Neutrophil (primary cell): ENCODE results near the genes ODF3B, KLHDC7B and RABL2B.

DNA sequence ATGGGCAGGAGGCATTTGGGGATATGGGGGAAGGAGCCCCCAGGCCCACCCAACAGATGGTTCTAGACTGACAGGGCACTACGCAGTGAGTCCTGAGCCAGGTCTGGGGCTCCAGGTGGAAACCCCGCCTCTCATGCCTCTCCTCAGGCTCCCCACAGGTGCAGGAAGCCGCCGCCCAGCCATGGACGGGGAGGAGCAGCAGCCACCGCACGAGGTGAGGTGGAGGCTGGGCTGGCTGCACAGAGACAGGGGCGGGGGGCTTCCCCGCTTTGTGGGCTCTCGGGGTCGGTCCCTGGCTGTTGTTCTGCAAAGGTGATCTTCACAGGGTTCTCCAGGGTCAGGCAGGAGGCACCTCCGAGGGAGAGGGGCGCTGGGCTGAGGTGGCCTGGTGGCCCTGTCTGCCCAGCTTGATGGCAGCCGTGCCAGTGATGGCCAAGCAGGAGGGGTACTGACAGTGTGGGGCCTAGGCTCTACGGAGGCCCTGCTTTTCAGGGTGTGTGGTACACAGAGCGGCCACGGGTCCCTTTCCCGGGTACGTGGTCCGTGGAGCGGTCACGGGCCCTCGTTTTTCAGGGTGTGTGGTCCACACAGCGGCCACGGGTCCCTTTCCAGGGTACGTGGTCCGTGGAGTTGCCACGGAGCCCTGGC, 7.3 kb downstream of the TRABD start:
- PRO-cap, result no peak

- PRO-cap, result no peak
Measured at GRCh38 chr22:50250190-50251019, 660 bp downstream of the HDAC10 start.

- PRO-cap, result no peak
Measured at GRCh38 chr22:50300135-50300752, 7.2 kb downstream of the PLXNB2 start.

GRCh38 chr22:50304502-50305477, 2.7 kb downstream of the PLXNB2 start:
- PRO-cap, result no peak

DNA sequence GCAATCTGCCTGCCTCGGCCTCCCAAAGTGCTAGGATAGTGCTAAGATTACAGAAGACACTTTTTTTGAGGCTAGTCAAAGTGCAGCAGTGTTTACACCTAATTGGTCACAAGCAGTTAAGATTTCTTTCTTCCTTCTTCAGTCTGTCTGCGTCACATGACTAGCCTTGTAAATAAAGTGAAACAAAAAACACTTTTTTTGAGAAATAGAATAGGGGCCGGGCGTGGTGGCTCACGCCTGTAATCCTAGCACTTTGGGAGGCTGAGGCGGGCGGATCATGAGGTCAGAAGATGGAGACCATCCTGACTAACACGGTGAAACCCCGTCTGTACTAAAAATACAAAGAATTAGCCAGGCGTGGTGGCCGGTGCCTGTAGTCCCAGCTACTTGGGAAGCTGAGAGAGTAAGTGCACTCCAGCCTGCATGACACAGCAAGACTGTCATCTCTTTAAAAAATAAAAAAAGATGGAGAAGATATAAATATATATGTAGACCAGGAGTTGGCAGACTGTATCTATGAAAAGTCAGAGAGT, 55.7 kb downstream of the PPP6R2 start:
- PRO-cap, result no peak

GRCh38 chr22:50400565-50401043, 57.5 kb downstream of the PPP6R2 start:
- PRO-cap, result no peak

- PRO-cap, result no peak
Measured at GRCh38 chr22:50415994-50416295, 58.9 kb downstream of the SBF1 start.

DNA sequence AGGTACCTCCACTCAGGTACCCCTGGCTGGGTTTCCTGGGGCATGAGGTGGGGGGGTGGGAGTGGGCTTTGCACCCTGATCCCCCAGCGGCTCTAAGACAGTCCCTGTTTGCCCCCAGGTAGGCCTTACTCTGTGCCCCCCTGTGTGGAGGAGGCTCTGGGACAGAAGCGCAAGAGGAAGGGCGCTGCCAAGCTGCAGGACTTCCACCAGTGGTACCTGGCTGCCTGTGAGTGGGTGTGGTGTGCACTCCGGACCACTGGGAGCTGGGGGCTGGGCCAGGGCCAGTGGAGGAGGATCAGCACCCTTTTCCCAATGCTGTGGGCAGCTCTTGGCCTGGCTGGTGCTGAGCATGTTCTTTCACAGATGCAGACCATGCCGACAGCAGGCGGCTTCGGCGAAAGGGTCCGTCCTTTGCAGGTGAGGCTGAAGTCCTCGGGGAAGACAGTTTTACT, 3.7 kb downstream of the SCO2 start:
- PRO-cap, result no peak

DNA sequence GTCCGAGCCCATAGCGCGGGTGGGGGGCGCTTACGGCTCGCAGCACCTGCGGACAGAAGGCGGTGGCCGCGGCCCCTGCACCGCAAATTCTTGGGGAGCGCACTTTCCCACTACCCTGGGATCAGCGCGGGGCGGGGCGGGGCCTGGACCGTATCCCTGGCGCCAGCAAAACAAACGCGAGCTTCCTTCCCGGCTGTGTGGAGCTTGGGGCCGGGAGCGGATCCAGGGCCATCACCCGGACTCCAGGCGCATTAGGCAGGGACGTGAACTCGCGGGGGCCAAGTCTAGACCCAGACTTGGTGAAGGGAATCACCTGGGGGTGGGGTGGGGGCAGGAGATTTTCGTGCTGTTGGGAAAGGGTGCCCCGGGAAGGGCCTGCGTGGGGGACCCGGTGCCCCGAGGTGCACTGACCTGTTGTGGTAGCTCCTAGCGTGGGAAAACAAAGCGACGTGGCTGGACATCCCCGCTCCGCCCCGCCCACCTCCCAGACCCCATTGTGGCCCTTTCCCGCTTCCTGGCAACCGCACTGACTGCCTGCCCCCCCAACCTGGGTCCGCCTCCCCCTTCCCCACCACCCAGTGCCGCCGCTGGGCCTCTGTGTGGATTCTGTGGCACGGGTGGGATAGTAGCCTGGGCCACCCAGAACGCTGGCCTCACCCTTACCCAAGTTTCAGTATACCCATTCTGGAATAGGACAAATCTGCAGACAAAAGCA, at the start of gene ODF3B:
TSS of gene ODF3B (minus strand) at position 433 of the 715 bp plus-strand sequence.
- PRO-cap, result bidirectional peak, plus-strand start at position 173 of the sequence, minus-strand start at position 92 of the sequence

- PRO-cap, result bidirectional peak, plus-strand start at chr22:50541800, minus-strand start at chr22:50541847
Measured at GRCh38 chr22:50541644-50542042, 4.1 kb upstream of the KLHDC7B start.

GRCh38 chr22:50545553-50546139, at the start of gene KLHDC7B:
Gene KLHDC7B, plus strand, starts transcription at chr22:50545899.
- PRO-cap, result no peak

- PRO-cap, result bidirectional peak, plus-strand start at chr22:50583124, minus-strand start at chr22:50582999
Measured at GRCh38 chr22:50583045-50583241, 294 bp upstream of the CHKB start.

DNA sequence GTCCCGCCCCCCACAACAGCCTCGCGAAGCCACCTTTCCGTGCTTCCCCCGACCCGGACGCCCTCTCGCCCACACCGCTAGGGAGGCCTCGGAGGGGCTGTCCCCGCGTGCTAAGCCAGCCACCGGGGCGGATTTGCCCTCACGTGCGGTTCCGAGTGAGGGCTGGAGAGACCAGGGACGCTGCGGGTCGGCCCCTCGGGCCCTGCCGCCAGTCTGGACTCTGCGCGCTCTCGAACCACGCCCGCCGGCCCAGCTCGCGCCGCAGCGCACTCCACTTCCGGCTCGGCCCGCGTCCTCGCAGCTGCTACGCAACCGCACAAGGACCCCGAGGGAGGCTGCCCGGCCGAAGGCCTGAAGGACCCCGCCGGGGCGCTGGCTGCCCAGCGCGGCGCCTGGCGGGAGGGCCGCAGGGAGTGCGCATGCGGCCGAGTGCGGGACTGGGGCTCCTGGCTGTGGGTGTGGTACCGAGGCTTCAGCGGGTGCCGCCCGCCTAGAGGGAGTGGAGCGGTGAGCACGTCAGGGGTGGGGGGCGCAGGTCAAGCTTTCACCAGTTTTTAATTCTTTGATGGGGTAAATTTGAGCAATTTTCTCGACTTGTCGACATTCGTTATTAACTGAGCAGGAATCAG, at the start of gene RABL2B:
TSS of gene RABL2B (minus strand) at position 279 of the 629 bp plus-strand sequence.
- PRO-cap, result unidirectional peak, minus-strand start at position 271 of the sequence